Heart (tissue), 3 donors: ENCODE data around the genes KIF14, INAVA and ASCL5.

DNA sequence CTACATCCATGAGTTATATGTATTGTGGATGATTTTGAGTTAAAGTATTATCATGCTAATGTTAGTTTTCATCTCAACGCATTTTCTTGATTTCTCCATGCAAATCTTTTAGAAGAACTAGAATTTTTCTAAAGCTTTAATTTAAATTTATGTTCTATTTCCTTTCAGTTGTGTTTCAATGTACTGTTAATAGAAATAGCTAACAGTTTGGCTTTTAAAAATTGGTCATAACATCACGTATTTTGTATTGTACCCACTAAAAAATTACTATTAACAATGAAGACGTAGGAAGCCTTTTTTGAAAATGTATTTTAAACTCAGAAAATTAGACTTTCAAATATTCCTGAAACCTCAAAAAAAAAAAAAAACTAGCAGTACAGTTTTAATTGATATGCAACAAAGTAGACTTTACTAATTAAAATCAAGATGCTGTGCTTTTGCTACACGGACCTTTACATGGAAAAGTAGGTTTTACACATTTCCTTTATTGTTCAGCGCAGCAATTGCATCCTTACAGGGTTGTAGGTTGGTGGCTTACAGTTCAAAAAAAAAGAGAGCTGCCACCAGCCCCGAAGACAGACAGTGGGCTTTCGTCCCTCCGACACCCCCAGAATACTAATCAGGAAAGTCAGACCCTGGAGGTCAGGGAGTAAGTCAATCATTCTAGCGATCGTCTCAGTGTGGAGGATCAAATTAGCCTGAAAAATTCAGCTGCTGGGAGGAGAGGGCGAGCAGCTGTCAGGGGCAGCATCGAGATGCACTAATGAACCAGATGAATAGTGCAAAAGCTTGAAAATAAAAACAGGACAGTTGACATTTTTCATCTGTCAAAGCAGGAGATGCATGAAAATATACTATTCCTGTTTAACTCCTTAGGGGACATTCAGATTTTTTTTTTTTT is 138.2 kb downstream of the NEK7 start:
- RAMPAGE, long total RNA, 2 experiments: no peak in any of the 2 experiments

DNA sequence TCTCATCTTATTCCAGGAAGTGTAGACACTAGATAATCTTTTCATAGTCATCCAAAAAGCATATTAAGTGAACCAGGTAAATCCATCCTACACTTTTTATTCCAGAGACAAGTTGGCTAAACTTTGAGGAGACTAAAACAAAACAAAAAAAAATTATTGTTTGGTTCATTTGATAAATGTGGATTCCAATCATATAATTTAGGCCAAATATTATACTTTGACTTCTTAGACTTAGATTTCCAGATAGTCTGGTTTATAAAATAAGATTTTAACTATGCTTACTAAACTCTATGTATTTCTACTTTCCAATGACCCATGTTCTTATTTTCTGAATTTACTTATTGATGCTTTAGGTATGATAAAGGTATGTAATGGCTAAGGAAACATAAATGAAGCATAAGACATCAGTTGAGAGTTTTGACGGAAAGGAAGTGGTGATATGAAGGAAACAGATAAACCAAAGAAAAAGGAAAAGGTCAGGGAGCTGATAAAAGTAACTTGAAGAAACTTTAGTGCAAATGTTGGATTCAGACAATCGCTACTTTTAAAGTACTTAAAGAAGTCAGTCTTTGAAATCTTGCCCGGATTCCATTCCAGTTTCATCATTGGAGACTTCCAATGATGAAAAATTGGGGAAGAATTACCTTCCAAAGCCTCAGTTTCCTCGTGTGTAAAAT is 10.3 kb downstream of the PTPRC start:
- RAMPAGE, long total RNA, 2 experiments: no peak in any of the 2 experiments

GRCh38 chr1:198662680-198663310 is 24.0 kb downstream of the PTPRC start:
- RAMPAGE, long total RNA, 2 experiments: no peak in any of the 2 experiments

DNA sequence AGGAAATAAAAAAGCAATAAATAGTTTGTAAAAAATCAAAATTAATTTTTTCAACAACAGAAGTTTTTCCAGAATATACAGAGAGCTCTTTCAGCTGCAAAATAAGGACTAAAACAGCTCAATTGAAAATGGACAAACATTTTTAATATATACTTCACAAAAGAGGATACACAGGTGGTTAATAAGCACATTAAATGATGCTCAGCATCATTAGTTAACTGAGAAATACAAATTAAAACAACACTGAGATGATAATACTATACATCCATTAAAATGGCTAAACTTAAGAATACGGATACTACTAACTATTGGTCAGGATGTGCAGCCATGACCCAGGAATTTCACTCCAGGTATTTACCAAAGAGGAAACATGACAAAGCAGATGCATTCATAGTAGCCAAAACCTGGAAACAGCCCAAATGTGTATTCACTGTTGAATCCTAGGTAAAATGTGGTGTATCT is 72.9 kb downstream of the PTPRC start:
- RAMPAGE, long total RNA, 2 experiments: no peak in any of the 2 experiments

GRCh38 chr1:198932234-198932591 is 293.4 kb downstream of the PTPRC start:
- RAMPAGE, long total RNA, 2 experiments: no peak in any of the 2 experiments

- RAMPAGE, long total RNA, 2 experiments: no peak in any of the 2 experiments
Observed at GRCh38 chr1:199865549-199866488, 161.7 kb upstream of the NR5A2 start.

DNA sequence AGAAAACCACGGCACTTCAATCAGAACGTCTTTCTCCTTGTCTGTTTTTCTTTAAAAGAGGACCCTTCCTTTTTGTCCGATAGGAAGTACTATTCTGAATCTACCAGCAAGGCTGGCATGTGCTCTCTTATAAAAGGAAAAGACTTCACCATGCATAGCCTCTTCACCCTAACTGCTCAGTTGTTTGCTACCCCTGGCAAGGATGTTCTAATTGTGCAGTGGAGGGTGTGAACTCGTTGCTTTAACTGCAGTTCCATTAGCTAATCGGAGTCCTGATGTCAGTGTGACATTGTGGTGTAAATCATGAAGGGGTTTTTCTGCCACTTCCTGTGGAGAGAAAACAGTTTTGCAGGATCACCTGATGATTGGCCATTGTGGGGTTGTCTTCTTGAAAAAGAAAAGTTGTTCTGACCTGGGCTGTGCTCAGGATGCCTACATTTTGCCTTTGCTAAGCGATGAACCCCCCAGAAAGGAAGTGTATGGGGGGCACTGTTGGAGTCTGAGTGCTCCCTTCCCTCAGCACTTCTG is 102.0 kb downstream of the NR5A2 start:
- RAMPAGE, long total RNA, 2 experiments: no peak in any of the 2 experiments

- RAMPAGE, long total RNA, 2 experiments: no peak in any of the 2 experiments
Observed at GRCh38 chr1:200301937-200302942, 107.6 kb downstream of the ZNF281 start.

- RAMPAGE, long total RNA, 2 experiments: no peak in any of the 2 experiments
Observed at GRCh38 chr1:200352039-200352542, 57.7 kb downstream of the ZNF281 start.

- RAMPAGE, long total RNA, 2 experiments: no peak in any of the 2 experiments
Observed at GRCh38 chr1:200372184-200372485, 37.7 kb downstream of the ZNF281 start.

DNA sequence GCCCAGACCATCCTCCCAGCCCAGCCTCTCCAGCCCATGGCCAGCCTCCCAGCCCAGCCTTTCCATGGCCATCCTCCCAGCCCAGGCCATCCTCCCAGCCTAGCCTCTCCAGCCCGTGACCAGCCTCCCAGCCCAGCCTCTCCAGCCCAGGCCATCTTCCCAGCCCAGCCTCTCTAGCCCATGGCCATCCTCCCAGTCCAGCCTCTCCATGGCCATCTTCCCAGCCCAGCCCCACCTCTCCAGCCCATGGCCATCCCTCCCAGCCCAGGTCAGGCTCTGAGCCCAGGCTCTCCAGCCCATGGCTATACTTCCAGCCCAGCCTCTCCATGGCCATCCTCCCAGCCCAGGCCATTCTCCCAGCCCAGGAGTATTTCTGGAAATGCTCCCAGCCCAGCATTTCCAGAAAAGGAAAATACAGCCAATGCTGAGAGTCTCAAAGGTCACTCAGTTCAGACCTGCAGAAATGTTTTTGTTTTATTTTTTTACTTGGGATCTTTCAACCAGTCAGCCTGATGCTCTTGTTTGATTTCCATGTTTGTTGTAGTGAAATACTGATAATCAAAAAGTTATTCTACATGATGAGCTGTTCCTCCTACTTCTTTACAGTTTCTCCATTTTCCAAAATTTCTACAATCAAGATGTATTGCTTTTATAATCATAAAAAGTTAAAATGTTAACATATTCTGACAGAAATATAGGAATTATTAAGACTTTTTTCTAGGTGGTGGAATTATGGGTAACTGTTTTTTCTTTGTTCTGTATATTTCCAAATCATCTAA is 70.0 kb upstream of the ZNF281 start:
- RAMPAGE, long total RNA, 2 experiments: no peak in any of the 2 experiments

DNA sequence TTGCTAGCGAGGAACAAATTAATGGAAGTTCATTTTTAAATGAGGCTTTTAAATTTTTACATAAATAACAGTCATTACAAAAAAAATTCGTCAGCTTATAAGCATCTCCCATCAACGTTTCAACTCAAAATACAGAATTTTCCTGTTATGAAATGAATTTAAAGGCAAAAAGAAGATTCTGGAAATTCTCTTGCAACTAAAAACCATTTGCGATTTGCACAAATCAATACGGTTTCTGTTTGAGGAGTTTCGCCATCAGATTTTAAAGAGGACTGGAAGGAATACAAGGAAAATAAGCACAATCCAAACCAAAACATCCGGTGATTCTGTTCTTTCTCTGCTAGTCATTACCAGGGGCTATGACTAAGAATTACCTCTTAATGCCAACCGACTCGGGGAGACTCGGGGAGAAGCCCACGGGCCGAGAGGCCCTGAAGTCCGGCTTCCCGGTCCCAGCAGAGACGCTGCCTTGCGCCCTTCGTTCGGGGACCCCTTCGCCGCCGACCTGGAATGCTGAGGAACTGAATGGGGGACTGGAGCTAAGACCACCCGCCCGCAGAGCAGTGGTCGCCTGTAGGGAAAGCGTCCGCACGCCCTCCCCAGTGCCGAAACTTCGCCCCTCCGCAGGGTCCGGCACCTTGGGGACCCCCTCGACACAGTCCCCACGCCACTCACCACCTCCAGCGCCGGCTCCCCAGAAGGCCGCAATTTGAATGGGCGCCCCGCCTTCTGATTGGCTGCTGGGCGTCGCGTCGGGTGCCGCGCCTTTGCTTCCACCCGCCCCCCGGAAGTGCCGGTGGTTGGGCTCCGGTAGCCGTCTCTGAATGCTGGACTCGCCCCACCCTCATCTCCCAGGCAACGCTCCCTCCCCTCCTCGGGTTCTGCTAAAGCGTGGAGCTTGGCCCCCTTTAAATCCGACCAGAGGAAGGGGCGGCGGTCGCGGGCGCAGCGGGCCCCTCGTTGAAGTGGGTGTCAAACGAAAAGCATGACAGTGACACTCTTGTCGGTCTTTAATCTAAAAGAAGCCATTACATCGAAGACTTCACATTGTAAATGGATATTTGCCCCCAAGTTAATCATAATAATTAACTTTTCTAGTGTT is at the start of gene KIF14:
TSS of gene KIF14 (minus strand) at position 715 of the 1,102 bp plus-strand sequence.
- RAMPAGE, long total RNA, 2 experiments: start-site peak on the minus strand in 1 of 2 experiments, centred at position 692 of the sequence, 50 to 71 reads per replicate

GRCh38 chr1:200890606-200891758 is 3.7 kb upstream of the INAVA start:
- RAMPAGE, long total RNA, 2 experiments: no peak in any of the 2 experiments

GRCh38 chr1:200894340-200895478 is at the start of gene INAVA:
Gene INAVA (plus strand): TSS chr1:200894900.
- RAMPAGE, long total RNA, 2 experiments: no peak in any of the 2 experiments

DNA sequence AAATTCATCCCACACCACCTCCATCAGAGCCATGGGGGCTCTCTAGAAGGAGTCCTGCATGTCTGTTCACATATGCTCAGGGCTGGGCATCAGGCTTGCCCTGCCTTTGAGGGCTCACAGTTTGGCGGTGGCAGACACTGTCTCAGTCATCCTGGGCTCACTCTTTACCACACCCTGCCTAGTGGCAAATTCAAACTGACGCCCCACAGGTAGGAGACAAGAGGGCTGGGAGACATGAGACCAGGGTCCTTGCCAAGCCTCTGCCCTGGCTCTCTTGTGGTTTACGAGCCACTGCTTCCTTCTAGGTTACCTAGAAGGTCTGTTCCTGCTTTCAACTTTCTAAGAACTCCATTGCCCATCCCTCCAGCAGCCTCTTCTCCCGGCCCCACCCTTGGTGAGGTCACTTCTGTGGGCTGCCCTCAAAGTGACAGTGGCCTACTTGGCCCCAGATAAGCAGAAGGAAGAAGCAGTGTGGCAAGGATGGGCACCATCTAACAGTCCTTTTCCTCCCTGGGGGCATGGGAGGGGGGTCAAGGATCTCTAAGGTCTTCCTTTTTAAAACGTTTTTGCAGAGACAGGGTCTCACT is 10.4 kb downstream of the KIF21B start:
- RAMPAGE, long total RNA, 2 experiments: no peak in any of the 2 experiments

GRCh38 chr1:201126830-201127752 is at the start of gene ASCL5:
Gene ASCL5 (minus strand): TSS chr1:201127184.
- RAMPAGE, long total RNA, 2 experiments: no peak in any of the 2 experiments

DNA sequence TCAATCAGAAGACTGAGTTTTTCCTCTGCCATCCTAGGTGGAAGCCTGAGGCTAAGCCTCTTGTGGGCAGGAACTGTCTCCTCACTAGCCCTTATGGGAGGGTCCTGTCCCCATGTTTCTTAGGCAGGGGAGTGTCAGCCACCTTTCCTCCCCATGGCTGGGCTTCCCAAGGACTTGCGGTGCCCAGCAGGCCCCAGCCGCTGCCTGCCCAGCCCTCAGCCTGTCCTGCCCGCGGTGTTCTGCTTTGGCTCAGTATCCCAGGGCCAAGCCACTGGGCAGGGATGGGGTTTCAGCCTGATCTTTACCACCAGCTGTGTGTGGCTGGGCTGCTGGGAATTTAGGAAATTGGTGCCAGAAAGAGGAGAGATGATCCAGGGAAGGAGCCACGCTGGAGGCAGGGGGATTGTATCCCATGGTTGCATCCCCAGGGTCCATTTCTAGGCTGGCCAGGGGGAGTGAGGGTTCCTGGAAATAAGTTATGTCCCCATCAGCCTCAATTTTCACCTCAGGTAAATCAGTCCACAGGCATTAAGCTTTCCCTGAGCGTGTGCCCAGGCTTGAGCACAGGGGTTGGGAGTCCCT is 6.9 kb upstream of the IGFN1 start:
- RAMPAGE, long total RNA, 2 experiments: no peak in any of the 2 experiments

DNA sequence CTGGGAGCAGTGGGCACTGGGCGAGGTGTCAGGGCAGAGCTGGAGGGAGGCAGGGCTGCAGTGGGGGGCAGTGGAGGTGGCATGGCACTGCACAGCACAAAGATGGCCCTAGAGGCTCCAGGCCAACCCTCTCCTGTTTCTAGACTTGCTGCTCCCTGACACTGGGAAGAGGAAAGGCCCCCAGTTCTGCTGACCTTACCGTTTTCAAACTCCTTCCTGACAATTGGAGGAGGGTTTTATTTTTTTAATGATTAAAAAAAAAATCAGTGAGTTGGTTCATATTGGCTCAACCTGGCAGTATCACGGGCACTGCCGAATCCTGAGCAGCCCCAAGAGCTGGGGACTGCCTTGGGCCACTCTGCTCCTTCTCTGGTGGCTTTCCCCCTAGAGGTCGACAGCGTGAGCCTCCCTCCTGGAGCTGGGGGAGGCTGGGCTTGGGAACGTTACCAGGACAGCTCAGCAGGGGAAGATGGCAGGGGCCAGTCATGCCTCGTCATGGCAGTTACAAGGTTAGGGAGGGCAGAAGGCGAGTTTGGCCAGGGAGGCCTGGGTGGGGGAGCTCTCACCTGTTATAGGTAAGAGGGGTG is 24.1 kb upstream of the PKP1 start:
- RAMPAGE, long total RNA, 2 experiments: no peak in any of the 2 experiments

- RAMPAGE, long total RNA, 2 experiments: no peak in any of the 2 experiments
Observed at GRCh38 chr1:201310382-201311123, 27.2 kb downstream of the PKP1 start.

GRCh38 chr1:201356352-201356704 is 21.2 kb downstream of the TNNT2 start:
- RAMPAGE, long total RNA, 2 experiments: no peak in any of the 2 experiments